A375 (cell line): Measurements from ENCODE around the gene NYAP2.

GRCh38 chr2:225399476-225399933 is at the start of gene NYAP2:
Gene NYAP2, plus strand, starts transcription at chr2:225399710.
- RAMPAGE, long total RNA = no peak

DNA sequence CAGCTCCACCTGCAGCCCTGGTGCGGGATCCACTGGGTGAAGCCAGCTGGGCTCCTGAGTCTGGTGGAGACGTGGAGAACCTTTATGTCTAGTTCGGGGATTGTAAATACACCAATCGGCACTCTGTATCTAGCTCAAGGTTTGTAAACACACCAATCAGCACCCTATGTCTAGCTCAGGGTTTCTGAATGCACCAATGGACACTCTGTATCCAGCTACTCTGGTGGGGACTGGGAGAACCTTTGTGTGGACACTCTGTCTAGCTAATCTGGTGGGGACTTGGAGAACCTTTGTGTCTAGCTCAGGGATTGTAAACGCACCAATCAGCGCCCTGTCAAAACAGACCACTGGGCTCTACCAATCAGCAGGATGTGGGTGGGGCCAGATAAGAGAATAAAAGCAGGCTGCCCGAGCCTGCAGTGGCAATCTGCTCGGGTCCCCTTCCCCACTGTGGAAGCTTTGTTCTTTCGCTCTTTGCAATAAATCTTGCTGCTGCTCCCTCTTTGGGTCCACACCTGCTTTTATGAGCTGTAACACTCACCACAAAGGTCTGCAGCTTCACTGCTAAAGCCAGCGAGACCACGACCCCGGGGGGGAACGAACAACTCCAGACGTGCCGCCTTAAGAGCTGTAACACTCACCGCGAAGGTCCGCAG is 345.2 kb downstream of the NYAP2 start:
- RAMPAGE, long total RNA = no peak

DNA sequence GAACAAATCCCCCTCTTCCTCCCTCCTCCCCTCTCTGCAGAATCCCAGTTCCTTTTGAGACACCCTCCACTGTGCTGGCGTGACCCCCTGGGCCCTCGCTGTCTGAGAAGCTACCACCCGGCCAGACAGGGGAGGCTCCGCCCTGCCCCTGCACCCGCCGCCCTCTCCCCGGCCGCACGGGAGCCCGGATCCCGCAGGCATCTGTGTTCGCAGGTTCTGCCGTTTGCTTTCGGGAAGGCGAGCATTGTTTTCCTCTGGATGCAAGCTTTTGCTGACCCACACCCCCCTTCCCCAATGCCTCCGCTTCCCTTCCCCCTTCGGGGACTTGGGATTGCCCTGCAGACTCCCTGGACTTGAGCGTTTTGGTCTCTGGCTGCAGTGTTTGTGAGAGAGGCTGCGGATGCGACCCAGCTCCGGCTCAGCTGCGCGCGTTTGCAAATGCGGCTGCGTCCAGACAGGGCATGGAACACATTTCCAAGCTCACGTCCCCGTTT is 631.6 kb downstream of the NYAP2 start:
- RAMPAGE, long total RNA = no peak

DNA sequence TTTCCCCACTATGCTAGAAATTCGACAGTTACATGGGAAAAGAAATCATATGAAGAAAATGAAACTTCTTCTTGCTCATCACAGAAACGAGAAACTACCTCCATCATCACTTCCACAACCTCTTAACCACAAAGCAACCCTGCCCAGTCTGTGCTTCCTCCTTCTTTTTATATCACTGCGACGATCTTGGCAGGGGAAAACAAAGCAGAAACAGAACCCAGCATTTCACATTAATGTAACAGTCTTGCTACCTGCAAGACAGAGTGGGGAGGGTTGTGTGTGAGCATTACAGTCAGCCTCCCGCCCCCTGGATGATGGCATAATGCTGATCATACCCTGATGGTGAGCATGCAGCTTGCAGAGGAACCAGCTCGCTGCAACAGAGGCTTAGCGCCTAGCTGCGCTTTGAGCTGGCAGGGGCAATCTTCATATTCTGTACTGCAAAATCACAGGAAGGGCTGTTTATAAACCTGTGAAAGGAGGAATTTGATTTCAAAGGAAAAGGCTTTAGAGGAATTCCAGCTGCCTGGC is 376.1 kb downstream of the IRS1 start:
- RAMPAGE, long total RNA = no peak

GRCh38 chr2:226611598-226612276 is 187.9 kb downstream of the IRS1 start:
- RAMPAGE, long total RNA = no peak

DNA sequence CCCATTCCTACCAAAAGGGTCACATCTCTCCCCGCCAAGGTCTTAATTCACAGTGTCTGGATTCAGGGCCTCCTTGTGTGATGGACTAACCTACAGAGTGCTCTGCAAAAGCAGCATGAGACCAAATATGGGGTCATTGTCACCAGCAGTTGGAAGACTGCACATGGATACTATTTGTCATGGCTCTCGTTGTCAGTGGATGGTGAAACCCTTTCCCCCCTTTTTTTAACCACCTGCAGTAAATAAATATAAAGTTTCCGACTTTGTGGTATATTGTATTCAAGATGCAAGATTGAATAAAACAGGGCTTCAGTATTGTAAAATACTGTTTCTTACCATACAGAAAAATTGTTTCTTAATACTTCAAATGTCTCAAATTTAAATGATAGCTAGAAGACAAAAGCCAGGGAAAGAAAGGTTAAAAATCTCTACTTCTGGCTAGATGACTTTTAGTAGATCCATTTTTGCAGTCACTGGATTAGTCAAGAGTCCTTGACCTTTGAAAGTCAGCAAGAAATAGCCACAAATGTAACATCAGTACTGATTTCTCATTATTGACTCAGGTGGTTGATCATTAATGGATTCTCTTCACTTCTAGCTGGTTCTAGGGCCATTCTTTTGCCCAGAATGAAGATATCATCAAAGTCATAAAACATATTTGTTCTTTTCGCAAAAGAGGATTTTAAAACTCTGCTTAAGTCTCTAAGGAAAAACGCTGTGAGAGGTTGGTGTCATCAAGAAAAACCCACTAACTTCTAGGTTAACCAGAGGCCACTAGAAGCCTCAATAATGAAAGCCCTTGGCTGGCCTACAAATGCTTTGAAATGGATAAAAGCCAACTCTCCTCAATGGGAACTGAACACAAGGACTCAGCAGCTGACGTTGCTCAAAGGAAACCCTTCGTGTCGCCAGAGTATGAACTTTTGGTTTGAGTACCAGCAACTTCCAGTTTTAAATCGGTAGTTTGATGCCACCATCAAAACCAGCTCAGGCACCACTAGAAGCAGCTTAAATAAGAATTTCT is 66.5 kb downstream of the IRS1 start:
- RAMPAGE, long total RNA = no peak

GRCh38 chr2:226770551-226771374 is 28.9 kb downstream of the IRS1 start:
- RAMPAGE, long total RNA = no peak

DNA sequence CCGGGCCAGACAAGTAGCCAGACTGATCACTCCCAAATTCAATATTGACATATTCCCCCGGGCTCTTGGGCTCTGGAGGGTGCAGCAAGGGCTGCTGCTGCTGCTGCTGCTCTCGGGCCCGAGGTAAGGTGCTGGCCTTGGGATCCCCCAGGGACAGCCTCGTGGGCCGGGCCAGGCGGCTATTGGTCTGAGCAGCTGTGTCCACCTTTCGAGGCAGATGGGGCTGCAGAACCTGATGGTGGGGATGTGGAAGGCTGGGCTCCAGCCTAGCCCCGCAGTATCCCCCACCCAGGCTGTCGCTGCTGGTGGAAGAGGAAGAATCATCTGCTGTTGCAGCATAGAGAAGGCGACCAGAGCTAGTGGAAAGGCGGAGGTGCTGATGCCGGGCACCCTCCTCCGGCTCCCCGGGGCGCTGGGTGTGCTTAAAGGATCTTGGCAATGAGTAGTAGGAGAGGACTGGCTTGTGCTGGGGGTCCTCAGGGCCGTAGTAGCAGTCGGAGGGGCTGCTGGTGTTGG is 3.6 kb downstream of the IRS1 start:
- RAMPAGE, long total RNA = no peak

DNA sequence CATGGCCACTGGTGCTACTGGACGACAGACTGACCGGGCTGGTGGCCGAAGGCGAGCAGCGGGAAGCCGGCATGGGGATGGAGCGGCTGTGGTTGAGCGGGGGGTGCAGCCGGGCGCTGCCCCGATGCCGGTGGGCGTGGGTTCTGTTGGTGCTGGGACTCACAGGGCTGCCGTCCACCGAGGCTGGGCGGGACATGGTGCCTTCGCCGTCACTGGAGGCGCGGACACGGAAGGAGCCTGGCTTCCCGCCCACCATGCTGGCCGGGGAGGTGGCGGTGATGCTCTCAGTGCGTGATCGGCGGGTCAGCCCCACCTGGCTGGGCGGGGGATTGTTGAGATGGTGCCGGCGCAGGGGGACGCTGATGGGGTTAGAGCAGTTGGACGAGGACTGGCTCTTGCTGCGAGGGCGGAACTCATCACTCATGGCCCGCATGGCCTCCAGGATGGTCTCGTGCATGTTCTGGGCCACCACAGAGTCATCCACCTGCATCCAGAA is 2.0 kb downstream of the IRS1 start:
- RAMPAGE, long total RNA = no peak

- RAMPAGE, long total RNA = no peak
These were observed 345 bp downstream of the RHBDD1 start for GRCh38 chr2:226836237-226836560.

- RAMPAGE, long total RNA = no peak
These were observed 16.8 kb upstream of the SCYGR1 start for GRCh38 chr2:227404620-227404928.

DNA sequence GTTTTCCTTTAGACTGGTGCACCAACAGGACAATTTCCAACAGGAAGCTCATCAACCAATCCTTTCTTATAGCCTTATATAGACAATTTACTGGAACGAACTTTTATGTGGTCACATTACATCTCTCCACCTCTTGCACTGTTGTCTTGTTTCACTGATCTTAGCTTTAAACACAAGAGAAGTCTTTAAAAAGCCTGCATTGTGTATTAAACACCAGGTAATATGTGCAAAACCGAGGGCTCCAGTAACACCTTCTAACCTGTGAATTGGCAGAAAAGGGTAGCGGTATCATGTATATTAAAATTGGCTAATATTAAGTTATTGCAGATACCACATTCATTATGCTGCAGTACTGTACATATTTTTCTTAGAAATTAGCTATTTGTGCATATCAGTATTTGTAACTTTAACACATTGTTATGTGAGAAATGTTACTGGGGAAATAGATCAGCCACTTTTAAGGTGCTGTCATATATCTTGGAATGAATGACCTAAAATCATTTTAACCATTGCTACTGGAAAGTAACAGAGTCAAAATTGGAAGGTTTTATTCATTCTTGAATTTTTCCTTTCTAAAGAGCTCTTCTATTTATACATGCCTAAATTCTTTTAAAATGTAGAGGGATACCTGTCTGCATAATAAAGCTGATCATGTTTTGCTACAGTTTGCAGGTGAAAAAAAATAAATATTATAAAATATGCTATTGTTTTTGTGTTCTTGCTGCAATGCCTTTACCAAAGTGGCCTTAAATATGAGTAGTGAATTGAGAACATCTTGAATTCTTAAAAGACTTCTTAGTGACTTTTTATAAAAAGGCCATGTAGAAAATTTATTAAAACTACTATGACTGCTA is 44.0 kb upstream of the SCYGR2 start:
- RAMPAGE, long total RNA = no peak

- RAMPAGE, long total RNA = no peak
These were observed 33.0 kb upstream of the SCYGR2 start for GRCh38 chr2:227565578-227566276.

DNA sequence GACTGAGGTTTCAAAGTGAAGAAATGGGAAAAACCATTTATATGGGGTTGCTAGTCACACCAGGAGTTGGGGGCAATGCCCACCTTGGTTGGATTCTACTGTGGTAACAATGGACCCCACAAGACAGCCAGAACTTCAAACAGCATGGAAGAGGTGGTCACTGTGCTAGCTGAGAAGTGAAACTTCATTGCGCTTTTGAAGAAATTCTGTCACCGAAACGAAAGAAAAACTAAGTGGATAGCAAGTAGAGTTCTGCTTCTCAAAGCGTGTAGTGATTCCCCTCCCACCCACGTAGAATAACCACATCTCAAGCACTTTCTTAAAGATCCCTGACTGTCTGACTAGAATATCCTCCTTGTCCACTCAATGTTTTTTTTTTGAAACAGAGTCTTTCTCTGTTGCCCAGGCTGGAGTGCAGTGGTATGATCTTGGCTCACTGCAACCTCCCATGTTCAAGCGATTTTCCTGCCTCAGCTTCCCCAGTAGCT is 30.2 kb upstream of the CCL20 start:
- RAMPAGE, long total RNA = no peak

DNA sequence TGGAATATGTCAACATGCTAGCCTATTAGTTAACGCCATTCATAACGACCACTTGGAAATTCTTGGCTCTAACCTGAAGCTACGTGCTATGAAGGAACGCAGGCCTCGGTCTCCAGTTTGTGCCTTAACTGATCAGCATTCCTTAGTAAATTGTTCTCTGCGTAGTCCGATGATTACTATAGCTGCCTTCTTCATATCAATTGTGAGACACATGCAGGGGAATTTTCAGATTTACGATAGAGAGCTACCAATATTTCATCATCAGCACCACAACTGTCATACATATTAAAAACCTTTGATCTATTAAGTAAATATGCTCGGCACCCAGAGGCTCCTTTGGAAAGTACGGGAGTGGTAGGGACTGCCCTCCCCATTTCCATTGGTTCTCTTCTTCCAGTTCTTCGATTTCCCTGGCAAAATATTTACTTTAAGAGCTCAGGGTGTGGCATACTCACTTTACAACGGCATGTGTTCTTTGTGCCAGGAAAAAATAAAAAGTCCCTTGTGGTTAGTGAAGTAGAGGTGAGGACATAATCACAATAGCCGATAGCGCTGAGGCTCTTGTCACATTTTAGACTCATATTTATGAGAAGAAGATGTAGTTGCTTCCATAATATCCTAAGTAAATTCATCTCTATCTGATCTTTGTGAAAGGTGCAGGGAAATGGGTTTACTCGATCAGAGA is 17.3 kb upstream of the CCL20 start:
- RAMPAGE, long total RNA = no peak

DNA sequence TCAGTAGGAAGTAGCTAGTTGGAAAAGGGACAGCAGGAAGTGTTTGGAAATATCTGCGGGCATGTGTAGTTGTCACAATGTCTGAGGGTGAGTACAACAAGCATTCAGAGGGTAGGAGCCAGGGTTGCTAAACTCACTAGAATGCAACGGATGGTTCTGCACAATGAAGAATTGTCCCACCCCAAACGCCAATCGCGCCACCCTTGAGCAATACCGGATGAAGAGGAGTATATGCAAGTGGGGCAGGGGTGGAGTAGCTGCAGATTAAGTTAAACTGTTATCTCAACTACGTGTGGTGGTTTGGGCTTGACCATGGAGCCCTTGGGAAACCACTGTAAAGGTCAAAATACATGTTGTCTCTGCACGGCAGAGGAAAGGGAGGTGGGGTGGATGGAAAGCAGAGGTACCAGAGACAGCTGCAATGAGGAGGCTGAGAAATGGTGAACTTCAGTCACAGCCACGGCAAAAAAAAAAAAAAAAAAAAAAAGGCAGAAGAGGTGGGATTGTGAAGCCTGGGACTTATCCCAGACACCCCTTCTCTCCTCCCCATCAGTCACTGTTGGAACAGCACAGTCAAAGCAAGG is 5.2 kb downstream of the CCL20 start:
- RAMPAGE, long total RNA = no peak

DNA sequence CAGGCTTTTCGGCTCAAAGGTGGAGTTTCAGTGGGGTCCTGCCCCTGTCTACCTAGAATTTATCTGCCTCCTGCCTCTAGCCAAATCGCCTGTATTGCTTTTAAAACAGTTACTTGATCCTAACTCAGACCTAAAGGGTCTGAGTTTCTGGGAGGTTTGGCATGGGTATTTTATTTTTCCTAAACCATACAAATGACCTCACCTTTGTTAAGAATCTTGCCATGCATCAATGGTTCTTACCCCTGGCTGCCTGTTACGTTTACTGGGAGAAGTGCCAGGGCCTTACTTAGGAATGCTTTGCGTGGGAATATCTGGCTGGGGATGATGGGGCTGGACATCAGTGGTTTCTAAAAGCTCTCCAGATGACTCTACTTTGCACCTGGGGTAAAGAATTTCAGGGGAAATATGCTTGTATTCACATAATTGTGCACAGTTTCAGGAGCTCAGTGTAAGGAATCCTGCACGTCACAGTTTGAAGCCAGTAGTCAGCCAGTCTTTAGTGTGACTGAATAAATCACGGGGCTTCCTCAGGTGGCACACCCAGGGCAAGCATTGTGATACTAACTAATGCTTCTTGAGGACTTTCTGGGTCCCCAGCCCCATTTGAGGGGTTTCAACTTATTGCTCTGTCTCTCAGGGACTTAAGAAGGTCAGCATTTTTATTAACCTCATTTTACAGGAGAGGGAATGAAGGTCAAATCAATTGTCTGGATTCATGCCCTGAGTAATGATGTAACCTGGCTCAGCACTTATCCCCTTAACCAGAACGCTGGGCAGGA is 18.2 kb upstream of the DAW1 start:
- RAMPAGE, long total RNA = no peak

GRCh38 chr2:227863114-227863706 is 8.2 kb upstream of the DAW1 start:
- RAMPAGE, long total RNA = no peak

- RAMPAGE, long total RNA = no peak
These were observed 195.2 kb downstream of the PID1 start for GRCh38 chr2:229075699-229076529.

- RAMPAGE, long total RNA = no peak
These were observed 183.2 kb downstream of the PID1 start for GRCh38 chr2:229087567-229088526.